SK-N-DZ (cell line): ENCODE measurements around a stretch of chr2.

GRCh38 chr2:62704970-62705116 lies 670 bp upstream of the EHBP1 start:
RAMPAGE:
- cytosol, long total RNA, result no peak
- nucleus, long total RNA, result no peak

GRCh38 chr2:62789357-62789999 lies 84.0 kb downstream of the EHBP1 start:
RAMPAGE:
- cytosol, long total RNA, result no peak
- nucleus, long total RNA, result no peak

RAMPAGE:
- cytosol, long total RNA, result no peak
- nucleus, long total RNA, result no peak
Measured at GRCh38 chr2:62955391-62955695, 95.3 kb upstream of the OTX1 start.

RAMPAGE:
- cytosol, long total RNA, result no peak
- nucleus, long total RNA, result no peak
Measured at GRCh38 chr2:63046748-63048023, 3.4 kb upstream of the OTX1 start.

RAMPAGE:
- cytosol, long total RNA, result no peak
- nucleus, long total RNA, result no peak
Measured at GRCh38 chr2:63470453-63471361, 117.6 kb downstream of the WDPCP start.

GRCh38 chr2:63566431-63567108 lies 21.7 kb downstream of the WDPCP start:
RAMPAGE:
- cytosol, long total RNA, result no peak
- nucleus, long total RNA, result no peak

DNA sequence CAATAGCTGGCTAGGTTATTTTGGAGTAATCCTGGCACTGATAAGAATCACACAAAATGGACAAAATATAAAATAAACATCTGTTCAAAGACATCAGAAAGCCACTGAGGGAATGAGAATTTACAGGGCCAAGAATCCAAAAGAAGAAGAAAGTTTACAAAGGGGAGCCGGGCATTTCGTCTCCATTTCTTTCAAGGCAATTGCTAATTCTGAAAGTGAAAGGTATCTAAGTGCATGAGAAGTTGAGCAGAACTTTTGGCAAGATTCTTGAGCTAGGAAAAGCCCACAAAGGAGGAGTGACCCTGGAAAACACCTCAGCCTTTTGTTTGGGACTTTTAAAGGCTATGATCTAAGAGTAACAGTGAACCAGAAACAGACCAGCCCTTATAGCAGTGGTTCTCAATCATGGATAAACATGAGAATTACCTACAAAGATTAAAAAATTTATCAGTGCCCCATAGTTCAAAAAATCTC lies 87.3 kb downstream of the MDH1 start:
RAMPAGE:
- cytosol, long total RNA, result no peak
- nucleus, long total RNA, result no peak

GRCh38 chr2:63873912-63874848 lies 32.5 kb downstream of the UGP2 start:
RAMPAGE:
- cytosol, long total RNA, result no peak
- nucleus, long total RNA, result no peak

GRCh38 chr2:64021526-64022080 lies 2.4 kb upstream of the VPS54 start:
RAMPAGE:
- cytosol, long total RNA, result no peak
- nucleus, long total RNA, result no peak

DNA sequence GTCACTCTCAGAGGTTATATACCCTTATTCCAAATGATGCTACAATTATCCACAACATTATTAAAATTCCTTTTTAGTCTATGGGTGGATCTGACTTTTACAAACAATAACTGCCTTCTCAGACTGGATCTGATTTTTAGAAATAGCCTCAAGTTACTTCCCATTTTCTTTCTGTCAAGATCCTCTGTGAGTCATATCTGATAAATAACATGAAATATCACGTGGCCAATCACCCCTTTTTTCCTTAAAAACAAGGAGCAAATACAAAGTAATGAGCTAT lies 6.7 kb downstream of the PELI1 start:
RAMPAGE:
- cytosol, long total RNA, result no peak
- nucleus, long total RNA, result no peak

DNA sequence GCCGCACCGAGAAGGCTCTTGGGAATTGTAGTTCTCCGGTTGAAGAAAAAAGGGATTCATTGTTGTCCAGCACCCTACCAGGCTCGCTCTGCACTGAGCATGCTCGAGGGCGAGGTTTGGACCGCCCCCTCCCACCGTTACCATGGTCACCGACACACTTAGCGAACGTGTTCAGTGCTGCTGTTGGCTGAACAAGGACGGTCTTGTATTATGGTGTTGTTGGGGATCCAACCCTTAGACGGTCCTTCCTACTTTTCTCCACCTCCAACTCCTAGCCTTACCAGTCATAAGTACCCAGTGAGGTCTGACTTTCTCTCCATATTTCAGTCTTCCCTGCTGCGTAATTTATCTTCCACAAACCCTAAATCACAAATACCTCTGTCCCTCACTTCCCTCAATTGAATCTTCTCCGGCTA lies 298 bp upstream of the PELI1 start:
RAMPAGE:
- cytosol, long total RNA, result no peak
- nucleus, long total RNA, result no peak

GRCh38 chr2:64212875-64213515 lies 68.8 kb upstream of the PELI1 start:
RAMPAGE:
- cytosol, long total RNA, result no peak
- nucleus, long total RNA, result no peak

GRCh38 chr2:64277045-64277776 lies 133.0 kb upstream of the PELI1 start:
RAMPAGE:
- cytosol, long total RNA, result no peak
- nucleus, long total RNA, result no peak

GRCh38 chr2:64453697-64453829 lies 399 bp upstream of the LGALSL start:
RAMPAGE:
- cytosol, long total RNA, result no peak
- nucleus, long total RNA, result no peak

DNA sequence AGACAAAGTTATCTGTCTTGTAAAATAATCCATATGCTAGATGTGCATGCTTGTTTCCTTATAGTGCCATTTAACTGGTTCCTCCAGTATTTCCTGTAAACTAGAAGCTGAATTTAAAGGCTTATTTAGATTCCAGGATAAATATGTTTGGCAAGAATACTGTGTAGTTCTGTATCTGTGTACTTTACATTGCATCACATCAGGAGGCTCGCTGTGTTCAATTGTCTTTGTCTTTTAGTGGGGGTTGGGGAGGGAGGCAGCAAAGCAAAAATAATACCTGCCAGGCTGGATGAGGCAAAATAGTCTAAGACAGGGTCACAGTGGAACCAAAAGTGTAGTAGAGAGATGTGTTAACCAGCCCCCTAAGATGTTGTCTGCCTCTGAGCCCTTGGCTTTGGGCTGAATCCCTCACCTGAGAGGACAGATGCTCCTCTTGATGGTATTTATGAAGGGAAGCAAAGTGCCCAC lies 7.5 kb upstream of the AFTPH start:
RAMPAGE:
- cytosol, long total RNA, result no peak
- nucleus, long total RNA, result no peak

DNA sequence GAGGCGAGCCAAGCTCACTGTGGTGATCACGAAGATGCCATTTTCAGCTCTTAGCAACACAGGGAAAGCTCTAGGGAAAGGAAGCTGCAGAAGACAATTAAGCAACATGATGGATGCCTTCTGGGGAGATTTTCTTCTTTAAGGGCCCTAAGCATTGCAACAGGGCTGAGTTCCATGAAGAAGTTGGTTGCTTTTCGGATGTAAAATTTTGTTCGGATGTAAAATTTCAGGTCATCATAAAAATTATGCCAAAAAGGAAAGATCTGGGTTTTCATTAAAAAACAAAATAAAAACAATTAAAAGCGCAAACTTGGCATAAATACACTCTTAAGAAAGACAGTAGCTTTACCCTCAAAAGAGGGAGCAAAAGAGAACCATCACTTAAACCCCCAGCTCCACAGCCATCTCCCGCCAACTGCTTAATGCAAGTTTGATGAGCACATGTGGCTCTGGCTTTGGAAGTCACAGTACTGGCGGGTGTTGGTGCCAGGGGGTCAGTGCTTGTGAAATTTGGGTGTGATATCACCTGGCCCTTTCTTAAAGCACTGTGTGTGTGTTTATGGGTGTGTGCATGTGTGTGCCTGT lies 19.1 kb downstream of the SERTAD2 start:
RAMPAGE:
- cytosol, long total RNA, result no peak
- nucleus, long total RNA, result no peak

RAMPAGE:
- cytosol, long total RNA, result no peak
- nucleus, long total RNA, result no peak
Measured at GRCh38 chr2:64787683-64788158, 134.0 kb upstream of the SERTAD2 start.

RAMPAGE:
- cytosol, long total RNA, result no peak
- nucleus, long total RNA, result no peak
Measured at GRCh38 chr2:64830905-64831854, 158.0 kb upstream of the SLC1A4 start.

RAMPAGE:
- cytosol, long total RNA, result no peak
- nucleus, long total RNA, result no peak
Measured at GRCh38 chr2:64837970-64838679, 151.1 kb upstream of the SLC1A4 start.

DNA sequence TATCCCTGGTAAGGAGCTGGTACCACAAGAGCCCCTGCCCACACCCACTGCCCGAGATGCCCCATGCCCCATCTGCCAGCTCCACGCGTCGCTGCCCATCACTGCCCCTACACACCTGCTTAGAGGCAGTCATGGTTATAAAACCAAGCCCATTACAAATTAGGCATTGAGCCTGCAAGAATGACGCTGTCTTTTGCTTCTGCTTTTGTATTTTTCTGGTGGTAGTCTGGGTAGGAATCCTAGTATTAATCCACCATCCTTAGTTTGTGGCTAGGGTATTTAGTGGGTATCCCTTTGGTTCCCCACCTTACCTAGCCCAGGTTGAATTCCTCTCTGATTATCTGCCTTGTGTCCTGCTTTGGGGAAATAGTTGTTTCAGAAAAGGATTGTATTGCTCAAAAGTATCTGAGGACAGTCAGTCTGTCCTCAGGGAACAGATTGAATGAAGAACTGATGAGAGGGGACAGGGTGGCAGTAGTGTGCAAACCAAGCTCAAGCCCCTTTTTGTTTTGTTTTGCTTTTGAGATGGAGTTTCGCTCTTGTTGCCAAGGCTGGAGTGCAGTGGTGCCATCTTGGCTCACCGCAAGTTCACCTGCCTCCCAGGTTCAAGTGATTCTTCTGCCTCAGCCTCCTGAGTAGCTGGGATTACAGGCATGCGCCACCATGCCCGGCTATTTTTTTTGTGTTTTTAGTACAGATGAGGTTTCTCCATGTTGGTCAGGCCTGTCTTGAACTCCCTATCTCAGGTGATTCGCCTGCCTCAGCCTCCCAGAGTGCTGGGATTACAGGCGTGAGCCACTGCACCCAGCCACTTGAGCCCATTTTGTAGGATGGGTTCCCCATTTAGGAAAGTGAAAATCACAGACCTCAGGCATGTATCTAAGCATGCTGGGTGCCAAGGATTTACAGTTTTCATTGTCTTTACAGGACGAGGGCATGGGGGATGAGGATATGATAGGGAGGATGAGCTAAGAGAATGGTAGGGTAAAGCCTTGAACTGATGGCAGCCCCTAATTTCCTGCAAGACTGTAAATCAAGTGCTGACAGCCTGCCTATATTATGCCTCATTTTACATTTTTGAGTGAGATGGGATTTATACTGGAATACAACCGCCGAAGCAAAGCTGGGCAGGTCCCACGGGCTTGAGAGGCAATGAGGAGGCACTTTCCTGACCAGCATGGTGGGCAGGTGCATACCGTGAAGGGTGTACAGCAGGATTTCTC lies 22.2 kb downstream of the CEP68 start:
RAMPAGE:
- cytosol, long total RNA, result no peak
- nucleus, long total RNA, result no peak